Ileum (tissue), 1 donor: ENCODE results near the gene COL5A1.

DNA sequence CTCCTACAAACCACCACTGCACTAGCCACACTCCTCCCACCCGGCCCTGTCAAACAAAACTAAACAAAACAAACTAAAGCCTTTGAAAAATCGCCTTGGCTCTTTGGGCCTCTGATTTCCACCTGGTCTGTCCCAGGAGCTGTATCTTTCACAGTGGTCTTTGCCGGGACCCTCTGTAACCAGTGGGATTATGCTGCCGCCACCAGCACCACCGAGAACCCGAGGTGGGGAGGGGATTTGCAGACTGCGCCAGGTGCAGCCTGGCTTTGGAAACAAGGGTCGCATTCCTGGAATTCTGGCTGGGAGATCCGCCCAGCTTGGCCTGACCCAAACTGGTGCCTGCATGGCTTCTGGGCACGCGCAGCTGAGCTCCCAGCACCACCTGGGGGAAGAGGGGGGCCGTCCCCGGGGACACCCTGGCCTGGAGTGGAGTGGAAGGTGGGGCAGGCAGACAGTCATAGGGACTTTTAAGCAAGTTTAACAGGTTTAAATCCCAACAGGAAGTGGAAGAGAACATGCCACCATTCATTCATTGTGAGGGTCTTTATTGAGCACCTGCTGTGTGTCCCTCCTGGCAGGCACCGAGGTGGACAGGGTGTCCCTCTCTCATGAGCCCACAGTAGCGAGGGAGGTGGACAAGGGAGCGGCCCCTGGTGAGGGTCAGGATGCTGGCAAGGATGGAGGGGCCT lies 4.8 kb upstream of the WDR5 start:
- PRO-cap: no peak

GRCh38 chr9:134171588-134172455 lies 35.9 kb downstream of the WDR5 start:
- PRO-cap: no peak

- PRO-cap: no peak
Observed at GRCh38 chr9:134189043-134190059, 53.5 kb downstream of the WDR5 start.

GRCh38 chr9:134215591-134216341 lies 79.9 kb downstream of the WDR5 start:
- PRO-cap: no peak

DNA sequence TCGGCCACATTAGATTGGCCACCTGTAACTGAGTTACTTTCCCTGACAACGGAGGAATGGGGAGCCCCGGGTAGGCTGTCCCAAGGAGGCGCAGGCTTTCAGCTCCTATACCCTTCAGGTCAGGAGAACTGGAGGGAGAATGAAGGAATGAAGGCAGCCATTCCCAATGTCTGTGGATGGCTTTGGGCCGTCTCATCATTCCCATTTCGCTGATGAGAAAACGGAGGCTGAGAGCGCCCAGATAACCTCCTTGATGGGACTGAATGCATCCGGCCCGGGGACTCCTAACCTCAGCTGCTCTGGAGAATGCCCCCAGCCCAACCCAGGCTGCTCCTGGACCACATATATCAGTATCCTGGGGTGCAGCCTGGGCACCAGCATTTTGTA lies 81.0 kb downstream of the WDR5 start:
- PRO-cap: no peak

DNA sequence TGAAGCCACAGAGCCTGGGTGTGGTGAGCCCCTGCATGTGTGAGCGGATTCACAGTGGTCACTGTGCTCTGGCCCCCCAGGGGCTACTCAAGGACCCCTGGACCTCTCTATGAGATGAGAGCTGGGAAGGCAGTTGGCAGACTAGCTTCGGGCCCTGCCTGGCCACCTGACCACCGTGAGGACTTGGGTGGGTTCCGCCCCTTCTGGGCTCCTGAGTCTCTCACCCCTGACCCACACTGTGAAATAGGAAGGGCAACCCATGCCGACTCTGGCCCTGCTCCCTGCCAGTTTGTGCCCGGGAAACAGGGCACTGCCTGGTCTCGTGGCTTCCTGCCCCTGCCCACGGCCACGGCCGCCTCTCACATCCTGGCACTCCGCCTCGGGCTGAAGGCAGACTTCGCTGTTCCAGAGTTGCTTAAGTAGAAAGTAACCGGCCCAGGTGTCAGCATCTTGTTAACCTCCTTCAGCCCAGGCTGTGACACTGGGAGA lies 93.3 kb upstream of the RXRA start:
- PRO-cap: no peak

DNA sequence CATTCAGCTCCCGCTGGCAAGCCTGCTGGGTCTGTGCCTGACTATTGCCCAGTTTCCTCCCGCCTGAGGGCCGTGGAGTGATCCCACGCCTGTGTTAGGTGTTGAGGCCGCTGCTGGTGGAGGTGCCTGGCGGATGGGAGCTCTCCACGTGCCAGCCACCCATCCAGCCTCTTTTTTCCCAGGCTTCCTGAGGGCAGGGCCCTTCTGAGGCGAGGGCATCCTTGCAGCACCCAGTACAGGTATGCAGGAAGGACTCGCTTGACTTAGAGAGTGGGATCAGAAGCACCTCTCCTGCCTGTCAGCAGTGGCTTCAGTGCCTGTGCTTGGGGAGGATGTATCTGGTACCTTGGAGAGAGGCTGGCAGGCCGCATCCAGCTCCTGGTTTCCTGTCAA lies 7.8 kb downstream of the RXRA start:
- PRO-cap: no peak

DNA sequence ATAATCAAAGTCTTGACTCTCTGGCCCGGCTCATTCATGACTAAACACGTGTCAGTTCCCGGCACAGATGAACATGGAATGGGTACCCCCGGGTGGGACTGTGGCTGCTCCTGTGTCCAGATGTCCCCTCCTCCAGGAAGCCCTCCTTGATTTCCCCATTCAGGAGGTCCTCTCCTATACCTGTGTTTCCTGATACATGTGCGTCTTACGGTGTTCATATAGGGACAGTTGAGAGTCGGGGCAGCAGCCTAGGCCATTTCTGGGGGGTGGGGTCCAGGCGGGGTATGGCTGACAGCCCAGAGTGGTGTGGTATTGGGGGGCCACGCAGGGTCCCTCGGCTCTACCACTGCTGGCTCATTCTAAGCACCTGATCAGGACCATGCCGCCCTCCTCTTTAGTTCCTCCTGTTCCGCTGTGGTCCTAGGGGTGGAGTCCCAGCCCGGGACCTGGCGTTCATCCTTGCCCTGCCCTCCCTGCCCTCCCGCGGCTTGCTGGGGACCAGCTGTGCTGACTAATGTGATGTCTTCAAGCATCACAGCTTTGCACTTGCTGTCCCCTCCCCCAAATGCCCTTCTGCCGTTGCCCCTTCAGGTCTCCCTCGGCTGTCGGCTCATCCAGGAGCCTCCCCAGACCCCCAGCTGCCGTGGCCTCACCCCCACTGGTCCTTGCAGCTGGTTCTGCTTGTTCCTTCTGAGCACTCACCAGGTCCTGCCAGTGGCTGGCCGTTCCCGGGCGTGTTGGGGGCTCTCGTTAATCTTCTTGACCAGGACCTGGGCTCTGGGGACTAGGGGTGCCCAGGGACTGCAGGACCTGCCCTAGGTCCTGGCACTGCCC lies 19.8 kb downstream of the RXRA start:
- PRO-cap: no peak

- PRO-cap: no peak
Observed at GRCh38 chr9:134373868-134374340, 47.6 kb downstream of the RXRA start.

DNA sequence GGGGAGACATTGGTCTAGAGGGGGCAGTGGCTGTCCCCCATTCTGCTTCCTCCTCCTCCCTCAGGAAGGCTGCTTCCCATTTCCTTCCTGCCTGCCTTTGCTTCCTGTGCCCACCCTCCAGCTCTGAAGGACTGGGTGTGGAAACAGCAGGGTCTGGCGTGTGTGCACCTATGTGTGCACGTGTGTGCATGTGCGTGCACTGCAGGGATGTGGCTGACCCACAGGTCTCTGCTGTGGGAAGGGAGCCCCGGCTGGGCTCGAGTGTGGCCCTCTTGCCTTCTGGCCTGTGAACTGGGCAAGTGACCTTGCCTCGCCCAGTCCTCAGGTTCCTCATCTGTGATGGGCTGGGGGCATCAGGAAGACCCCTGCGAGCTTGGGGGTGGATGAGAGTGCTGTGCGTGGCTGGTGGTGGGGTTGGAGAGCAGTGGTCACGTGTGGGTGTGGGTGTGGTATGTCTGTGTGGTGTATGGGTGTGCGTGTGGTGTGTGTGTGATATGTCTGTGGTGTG lies 86.6 kb downstream of the RXRA start:
- PRO-cap: no peak

GRCh38 chr9:134420765-134421366 lies 94.6 kb downstream of the RXRA start:
- PRO-cap: no peak

GRCh38 chr9:134602550-134603077 lies 39.0 kb upstream of the COL5A1 start:
- PRO-cap: no peak

DNA sequence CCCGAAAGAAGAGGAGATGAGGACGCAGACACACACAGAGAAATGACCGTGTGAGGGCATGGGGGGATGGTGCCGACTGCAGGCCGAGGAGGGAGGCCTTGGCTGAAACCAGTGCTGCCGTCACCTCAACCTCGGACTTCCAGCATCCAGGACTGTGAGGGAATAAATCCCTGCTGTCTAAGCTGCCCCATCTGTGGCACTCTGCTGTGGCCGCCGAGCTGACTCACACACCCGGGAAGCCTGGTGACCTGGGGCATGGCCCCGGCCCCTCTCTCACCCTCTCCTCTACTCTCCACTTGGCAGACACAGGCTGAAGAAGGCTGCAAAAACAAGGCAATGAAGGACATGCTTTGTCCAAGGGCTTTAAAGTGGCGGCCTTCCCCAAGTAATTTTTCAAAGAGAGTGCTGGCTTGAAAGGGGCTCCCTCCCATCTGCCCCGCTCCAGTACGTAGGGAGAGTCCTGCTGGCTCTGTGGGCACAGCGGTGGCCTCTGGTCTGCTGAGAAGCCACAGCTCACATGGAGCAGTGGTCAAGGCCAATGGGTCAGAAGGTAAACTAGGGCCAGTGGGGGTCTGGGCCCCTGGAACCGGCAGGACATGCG lies 4.2 kb upstream of the COL5A1 start:
- PRO-cap: no peak

- PRO-cap: bidirectional peak, plus-strand start at chr9:134641789, minus-strand start at chr9:134641592
Observed at GRCh38 chr9:134641391-134642124, at the start of gene COL5A1. COL5A1 (plus strand) TSS chr9:134641803.

GRCh38 chr9:134642170-134643253 lies 909 bp downstream of the COL5A1 start:
- PRO-cap: bidirectional peak, plus-strand start at chr9:134642545, minus-strand start at chr9:134642380; unidirectional peak, minus-strand start at chr9:134642678

- PRO-cap: no peak
Observed at GRCh38 chr9:134692305-134692838, 50.8 kb downstream of the COL5A1 start.

GRCh38 chr9:134842590-134843344 lies 37.8 kb upstream of the FCN2 start:
- PRO-cap: unidirectional peak, minus-strand start at chr9:134843166

- PRO-cap: no peak
Observed at GRCh38 chr9:134863718-134864640, 16.6 kb upstream of the FCN2 start.

DNA sequence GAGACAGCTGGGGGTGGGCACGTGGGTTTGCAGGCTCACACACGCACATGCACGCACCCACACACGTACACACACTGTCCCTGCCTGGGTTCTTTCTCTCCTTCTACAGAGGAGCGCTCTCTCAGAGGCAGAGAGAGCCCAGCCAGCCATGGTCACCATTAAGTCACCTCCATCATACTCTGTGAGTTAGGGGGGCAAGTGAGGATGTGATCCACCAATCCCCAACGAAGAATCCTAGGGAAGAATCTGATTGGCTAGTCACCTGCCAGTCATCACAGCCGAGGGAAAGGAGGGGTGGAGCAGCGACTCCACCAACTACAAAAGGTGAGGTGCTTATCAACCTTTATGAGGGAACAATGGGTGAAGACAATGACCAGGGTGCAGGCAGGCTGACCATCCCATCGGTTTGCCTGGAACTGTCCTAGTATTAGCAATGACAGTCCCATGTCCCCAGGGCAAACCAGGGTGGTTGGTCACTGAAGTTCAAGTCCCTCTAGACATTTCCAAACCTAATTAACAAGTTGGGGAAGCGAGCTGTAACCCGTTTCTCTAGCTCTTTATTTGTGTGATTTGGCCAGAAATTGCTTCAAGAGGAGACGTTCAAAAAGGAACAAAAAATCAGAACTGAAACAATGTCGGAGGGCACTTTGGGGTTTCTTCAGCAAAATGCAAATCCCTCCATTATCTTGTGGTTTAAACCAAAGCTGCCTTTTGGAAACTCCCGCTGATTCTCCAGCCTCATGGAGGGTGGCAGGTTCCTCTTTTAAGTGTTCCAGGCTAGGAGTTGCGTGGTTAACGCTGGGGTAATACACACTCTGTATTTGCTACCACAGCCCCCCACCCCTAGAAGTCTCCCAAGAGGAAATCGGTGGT lies 18.8 kb upstream of the FCN1 start:
- PRO-cap: no peak

DNA sequence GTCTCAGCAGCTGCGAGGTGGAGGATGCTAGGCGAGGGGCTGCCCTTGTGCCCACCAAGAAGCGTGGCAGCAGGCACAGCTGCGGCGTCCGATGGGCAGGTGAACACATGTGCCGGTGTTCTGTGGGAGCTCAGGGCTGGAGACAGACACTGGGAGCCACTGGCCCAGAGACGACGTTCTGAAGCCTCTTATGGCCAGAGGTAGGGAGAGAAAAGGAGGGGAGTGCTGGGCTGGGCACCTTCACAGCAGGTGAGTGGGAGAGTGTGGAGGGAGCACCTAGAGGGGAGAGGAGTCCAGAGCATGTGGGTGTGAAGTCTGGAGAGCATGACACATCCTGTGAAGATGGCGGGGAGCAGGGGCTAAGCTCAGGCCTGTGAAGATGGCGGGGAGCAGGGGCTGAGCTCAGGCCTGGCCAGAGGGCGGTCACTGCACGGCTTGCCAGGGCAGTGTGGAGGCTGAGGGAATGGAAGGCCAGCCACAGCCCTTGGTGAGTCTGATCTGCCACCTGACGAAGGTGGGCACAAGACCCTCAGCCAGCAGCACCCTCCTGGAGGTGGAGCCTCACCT lies 79.2 kb upstream of the FCN1 start:
- PRO-cap: unidirectional peak, plus-strand start at position 340 of the sequence